ENCODE results near the genes SAFB, PSPN, KHSRP and TNFSF9.

DNA sequence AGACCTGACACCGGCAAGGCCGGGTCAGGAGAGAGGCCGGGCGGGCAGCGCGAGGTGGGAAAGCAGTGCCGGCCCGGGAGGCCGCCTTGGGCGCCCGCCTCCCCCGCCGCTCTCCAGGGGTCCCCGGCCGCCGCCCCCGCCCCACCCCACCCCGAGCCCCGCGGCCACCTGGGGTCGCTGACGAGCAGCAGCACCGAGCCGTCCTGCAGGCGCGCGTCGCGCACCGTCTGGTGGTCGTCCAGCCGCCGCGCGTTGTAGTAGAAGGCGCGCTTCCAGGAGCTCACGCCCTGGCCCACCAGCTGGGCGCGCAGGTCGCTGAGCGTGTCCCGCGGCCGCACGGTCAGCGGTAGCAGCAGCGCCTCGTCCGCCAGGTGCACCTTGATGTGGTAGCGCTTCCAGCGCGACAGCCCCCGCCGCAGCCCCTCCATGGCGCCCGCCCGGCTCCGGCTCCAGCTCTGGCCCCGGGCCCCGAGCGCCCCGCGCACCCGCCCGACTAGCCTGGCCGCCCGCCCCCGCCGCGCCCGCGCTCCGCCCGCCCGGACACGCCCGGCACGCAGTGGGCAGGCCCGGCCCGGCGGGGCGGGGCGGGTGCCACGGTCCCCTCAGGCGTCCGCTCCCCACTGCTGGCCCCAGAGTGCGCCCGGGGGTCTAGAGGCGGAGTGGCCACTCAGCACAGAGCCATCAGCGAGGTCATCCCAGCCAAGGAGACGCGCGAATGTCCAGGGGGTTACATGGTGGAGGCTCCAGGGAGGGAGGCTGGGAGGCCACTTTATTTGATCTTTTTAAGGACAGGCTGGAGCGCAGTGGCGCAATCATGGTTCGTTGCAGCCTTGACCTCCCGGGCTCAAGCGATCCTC, 54.9 kb downstream of the SAFB2 start:
- RRBS, result 2% methylated on average over 33 of the region's 99 CpGs

- RRBS, result no CpG with 5 or more reads among the region's 11 CpGs
These were observed 27.9 kb downstream of the SAFB2 start for GRCh38 chr19:5594597-5595233.

- RRBS, result under 1% methylated on average over 39 of the region's 116 CpGs
These were observed at the start of gene SAFB for GRCh38 chr19:5622487-5623424. SAFB (plus strand) TSS chr19:5623083.

GRCh38 chr19:5623662-5623875, 686 bp downstream of the SAFB start:
- RRBS, result no CpG with 5 or more reads among the region's 12 CpGs

DNA sequence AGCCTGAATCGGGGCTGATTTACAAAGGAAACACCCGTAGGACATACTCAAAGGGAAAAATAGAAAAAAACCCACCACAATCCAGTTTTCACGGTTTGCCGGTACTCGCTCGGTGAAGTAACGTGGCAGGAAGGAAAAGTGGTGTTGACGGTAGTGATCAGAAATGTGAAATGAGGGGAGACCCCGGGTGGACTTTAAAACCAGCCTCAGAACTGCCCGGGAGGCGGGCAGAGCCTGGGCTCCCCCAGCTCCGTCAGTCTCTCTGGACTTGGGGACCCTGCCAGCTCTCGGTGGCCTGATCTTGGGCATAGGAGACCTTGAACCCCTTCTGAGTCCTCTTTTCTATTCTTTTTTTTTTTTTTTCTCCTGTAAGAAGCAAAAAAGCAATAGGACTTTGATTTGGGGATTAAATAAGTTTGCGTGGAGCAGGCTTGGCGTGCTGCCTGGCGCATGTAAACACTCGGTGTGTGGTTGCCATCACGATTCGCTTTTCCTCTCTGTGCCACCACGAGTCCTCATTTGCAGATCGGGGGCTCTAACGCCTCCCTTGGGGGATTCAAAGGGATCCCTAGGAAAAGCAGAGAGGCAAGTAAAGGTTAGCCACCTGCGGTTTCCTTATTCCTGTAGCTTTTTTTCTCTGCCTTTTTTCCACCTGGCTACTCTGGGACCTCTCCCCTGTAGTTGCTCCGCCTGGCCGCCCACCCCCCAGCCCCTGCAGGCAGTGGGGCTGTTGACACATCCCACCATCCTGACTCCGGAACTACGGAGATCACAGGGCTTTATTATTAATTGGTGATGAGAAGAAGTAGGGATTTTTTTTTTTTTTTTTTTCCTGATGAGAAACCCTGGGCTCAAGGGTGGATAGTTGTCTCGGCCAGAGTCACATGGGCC, 1.2 kb downstream of the SAFB start:
- RRBS, result under 1% methylated on average over 5 of the region's 28 CpGs

DNA sequence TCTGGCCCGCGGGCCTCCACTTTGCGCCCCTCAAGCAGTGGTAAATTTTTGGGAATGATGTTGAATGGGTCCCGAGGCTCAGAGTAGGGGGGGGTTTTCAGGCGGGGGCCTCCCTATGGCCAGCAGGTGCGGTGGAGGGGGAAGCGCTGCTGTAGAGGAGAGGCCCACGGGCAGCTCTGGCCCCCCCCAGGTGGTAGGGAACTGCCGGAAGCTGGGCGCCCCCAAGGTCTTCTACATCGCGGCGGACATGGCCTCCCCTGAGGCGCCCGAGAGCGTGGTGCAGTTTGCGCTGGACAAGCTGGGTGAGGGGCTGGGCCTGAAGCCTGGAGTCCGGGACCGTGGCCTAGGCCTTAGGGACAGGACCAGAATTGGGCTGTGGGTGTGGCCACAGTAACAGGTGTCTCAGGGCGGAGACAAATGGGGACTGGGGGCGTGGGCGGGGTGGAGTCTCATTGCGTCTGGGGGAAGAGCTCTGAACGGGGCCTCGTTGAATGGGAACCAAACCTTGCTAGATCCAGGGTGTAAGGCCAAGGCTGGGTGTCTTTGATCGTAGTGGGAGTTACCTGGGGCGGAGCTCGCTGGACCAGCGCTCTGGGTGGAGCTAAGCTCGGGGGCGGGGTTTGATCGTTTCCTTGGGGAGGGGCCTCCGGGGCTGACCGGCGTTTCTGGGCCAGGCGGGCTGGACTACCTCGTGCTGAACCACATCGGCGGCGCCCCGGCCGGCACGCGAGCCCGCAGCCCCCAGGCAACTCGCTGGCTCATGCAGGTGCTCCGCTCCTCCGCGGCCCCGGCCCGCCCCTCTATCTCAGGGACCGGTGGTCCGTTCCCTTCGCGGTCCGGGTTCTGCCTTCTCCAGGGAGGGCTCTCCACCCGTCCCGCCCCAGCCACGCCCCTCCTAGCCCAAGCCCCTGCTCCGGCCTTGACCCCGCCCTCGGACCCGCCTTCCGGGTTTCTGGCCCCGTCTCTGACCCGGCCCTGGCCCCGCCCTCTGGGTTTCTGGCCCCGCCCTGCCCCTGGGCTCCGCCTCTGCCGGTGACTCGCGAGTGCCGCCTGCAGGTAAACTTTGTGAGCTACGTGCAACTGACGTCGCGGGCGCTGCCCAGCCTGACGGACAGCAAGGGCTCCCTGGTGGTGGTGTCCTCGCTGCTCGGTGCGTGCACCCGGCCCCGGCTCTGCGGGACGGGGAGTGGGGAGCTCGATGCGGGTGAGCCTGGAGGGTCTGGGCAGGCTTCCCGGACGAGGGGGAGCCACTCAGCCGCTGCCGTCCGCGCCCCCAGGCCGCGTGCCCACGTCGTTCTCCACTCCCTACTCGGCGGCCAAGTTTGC, 3.4 kb upstream of the RPL36 start:
- RRBS, result 2% methylated on average over 30 of the region's 100 CpGs

DNA sequence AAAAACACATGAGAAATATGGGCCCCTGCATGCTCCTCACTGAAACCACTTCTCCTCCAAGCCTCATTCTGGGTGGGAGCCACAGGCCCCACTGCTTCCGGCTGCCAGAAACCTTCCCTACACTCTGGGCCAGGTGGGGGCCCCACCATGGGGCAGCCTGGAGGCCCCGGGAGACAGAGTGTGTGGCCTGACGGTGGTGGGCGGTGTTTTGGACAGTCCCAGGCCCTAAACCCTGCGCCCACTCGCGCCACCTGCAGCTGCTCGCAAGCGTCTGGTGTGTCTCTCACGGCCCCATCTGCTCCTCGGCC, 5.5 kb downstream of the RPL36 start:
- RRBS, result 69% methylated on average over 2 of the region's 11 CpGs

DNA sequence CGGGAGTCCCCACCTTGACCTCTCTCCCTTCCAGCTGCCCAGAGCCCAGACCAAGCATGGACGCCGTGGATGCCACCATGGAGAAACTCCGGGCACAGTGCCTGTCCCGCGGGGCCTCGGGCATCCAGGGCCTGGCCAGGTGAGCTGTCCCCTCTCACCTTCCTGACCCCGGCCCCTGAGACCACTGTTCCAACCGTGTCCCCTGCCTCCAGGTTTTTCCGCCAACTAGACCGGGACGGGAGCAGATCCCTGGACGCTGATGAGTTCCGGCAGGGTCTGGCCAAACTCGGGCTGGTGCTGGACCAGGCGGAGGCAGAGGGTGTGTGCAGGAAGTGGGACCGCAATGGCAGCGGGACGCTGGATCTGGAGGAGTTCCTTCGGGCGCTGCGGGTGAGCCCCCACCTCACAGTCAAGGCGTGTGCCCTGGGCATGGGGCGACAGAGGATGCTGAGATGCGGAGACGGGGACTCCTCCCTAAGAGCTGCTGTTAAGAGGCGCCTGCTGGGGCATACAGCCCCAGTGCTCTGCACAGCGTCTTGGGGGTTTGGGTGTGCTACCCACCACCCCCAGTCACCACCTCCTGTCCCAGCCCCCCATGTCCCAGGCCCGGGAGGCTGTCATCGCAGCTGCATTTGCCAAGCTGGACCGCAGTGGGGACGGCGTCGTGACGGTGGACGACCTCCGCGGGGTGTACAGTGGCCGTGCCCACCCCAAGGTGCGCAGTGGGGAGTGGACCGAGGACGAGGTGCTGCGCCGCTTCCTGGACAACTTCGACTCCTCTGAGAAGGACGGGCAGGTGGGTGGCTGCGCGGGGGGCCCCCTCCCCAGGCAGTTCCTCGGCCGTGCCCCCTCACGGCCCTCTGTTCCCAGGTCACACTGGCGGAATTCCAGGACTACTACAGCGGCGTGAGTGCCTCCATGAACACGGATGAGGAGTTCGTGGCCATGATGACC, 574 bp downstream of the CAPS start:
- RRBS, result 24% methylated on average over 8 of the region's 56 CpGs

- RRBS, result no CpG with 5 or more reads among the region's 7 CpGs
These were observed 16.5 kb downstream of the RANBP3 start for GRCh38 chr19:5961481-5961834.

DNA sequence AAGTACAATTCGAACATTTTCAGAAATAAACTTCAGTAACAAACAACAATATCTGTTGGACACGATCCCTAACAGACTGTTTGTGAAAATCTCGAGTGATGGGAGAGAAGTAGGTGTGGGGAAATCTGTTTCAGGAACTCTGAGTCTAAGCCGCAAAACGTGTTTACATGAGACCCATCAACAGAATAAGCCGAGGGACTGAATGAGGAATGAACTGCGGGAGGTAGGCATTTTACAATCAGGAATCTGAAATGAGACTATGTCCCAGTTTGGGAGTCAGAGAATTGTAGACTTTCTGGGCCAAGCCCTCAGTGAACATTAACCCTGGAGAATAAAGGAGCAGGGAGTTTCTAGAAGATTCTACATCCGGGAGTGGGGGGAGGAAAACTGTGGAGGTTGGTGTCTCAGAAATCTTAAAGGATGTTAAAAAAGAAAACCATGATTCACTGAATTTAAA, 18.6 kb downstream of the RFX2 start:
- RRBS, result no CpG with 5 or more reads among the region's 8 CpGs

- RRBS, result no CpG with 5 or more reads among the region's 23 CpGs
These were observed 59.5 kb downstream of the MLLT1 start for GRCh38 chr19:6220282-6220739.

GRCh38 chr19:6232658-6233049, 47.1 kb downstream of the MLLT1 start:
- RRBS, result 25% methylated on average over 6 of the region's 10 CpGs

- RRBS, result 28% methylated on average over 6 of the region's 21 CpGs
These were observed 45.6 kb downstream of the MLLT1 start for GRCh38 chr19:6234153-6234668.

DNA sequence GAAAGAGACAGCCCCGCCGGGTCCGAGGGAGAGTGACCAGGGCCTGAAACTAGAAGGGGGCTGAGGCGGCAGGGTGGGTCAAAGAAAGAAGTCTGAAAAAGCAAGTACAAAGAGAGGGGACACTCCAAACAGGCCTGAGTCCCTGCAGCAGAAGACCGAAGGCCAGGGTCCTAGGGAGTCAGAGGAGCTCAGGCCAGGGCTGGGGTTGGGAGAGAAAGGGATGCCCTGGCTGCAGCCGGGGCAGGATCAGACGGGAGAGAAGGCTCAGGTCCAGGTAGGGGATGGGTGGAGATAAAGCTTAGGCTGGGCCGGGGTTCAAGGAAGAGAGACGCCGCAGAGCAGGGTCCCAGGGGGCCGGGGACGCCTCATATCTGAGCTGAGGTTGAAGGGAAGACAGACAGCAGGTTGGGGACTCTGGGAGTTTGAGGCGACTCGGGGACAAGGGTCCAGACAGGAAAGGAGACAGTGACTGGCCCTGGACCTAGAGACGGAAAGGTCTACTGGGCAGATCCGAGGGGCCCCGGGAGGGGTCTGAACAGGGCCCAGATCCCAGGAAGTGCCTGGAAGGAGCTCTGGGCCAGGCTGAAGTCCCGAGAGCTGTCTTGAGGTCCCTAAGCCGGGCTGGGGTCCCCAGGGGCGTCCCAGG, 836 bp downstream of the MLLT1 start:
- RRBS, result under 1% methylated on average over 10 of the region's 20 CpGs

GRCh38 chr19:6375459-6375993, at the start of gene PSPN:
PSPN (minus strand) TSS chr19:6375933.
- RRBS, result 91% methylated on average over 3 of the region's 22 CpGs

DNA sequence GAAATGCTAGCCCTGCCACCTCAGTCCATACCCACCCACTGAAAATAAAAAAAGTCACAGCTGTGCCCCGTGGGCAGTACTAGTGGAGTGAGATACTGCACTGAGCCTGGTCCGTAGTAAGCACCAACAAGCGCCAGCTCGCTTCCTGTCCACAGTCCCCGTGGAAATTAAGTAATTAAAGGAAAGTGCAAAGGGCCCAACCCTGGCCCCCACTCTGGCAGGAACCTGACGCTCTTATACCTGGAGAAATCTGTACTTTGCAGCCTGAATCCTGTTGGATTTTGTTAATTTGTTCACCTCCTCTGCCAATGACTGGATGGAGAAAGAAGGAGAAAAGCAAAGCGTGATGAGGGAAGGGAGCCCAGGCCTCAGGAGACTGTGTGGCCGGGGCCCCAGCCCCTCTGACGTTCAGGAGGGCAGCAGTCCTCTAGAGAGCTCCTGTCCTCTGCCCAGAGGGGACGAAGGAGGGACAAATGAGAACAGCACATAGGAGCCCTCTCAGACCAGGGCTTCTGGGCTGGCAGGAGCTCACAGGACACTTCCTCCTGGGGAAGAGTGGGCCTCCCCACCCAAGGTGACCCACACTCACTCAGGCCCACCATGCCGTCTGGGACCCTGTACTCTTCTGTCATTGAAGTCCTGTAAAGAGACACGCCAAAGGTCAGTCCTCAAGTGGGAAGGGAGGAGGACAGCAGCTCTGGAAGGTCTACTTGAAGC, 4.6 kb downstream of the KHSRP start:
- RRBS, result no CpG with 5 or more reads among the region's 12 CpGs

DNA sequence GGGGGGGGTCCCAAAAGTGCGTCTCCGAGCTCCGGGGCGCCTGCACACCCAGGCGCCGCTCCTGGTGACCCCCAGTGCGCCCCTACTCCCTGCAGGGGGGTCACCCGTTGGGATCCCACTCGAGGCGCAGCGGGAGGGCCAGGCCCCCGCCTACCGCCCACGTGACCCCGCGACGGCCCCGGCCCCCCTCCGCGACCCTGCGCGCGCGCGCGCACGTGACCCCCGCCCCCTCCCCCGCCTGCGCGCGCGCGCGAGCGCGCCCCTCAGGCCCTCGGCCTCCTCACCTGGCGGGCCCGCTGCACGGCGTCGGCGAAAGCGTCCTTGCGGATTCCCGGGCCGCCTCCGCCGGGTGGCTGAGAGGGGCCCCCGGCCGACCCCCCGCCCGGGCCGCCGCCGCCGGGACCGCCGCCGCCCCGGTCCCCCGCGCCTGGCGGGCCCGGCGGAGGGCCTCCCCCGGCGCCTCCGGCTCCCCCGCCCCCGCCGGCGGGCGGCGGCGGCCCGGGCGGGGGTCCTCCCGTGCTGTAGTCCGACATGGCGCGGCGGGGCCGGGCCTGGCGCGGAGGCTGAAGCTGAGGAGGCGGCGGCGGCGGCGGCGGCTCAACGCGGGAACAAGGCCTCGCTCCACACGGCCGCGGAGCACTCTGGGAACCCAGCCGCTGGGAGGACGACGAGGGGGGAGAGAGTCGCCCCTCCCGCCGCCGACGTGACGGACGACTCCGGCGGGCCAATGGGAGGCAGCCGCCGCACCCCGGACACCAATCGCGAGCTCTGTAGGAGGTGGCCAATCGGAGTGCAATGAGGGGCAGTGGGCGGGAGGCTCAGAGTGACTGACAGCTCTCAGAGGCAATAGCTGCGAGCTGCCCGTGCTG, at the start of gene KHSRP:
TSS of gene KHSRP (minus strand) at position 643 of the 869 bp plus-strand sequence.
- RRBS, result under 1% methylated on average over 11 of the region's 120 CpGs

DNA sequence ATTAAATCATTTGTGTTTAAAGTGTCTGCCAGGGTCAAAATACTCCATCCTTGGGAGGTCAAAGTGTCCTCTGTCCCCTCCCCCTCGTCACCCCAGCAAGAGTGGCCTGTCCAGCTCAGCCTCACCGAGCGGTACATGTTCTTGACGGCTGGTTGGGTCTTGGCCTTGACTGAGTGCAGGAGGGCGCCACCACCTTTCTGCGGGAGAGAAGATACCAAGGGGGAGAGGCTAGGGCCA, 6.0 kb downstream of the CRB3 start:
- RRBS, result no CpG with 5 or more reads among the region's 6 CpGs

GRCh38 chr19:6530543-6531551, at the start of gene TNFSF9:
TNFSF9 (plus strand) TSS chr19:6531026.
- RRBS, result 1% methylated on average over 23 of the region's 83 CpGs

DNA sequence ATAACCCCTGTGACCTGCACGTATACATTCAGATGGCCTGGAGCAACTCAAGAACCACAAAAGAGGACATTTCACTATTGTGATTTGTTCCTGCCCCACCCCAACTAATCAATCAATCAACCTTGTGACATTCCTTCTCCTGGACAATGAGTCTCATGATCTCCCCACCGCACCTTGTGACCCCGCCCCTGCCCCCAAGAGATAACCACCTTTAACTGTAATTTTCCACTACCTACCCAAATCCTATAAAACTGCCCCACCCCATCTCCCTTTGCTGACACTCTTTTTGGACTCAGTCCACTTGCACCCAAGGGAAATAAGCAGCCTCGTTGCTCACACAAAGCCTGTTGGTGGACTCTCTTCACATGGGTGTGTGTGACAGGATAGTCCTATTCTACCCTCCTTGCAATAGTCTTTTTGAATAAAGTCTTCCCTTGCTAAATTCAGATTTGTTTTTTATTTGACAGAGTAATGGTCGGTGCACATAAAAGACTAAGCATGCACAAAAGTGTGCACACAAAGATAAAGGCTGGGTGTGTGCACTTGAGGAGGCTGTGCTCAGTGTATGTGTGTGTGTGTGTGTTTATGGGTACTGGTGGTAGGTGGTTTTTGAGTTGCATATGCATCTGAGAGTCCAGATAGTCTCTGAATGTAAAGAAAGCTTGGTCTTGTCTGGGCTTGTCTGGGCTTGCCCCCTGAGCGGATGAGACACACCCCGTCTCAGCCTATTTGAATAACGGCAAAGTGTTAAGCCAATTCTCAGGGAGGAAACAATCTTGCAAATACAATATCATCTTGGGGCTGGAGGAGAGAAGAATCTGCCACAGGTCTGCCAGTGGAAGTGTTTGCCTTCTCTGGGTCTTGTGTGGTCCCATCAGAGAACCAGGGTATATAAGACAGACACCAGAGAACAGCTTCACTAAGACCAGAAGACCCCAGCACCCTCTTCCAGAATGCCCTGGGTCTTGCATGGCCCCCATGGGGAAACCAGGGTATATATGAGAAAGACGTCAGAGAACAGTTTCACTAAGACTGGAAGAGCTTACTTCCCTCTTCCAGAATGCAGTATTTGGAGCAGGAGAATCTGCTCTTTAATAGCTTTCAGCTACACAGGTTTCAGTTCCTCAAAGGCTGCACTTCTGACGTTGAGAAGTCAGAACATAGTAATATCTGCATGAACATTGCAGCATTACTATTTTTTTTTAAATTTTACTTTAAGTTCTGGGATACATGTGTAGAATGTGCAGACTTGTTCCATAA, 13.6 kb downstream of the CD70 start:
- RRBS, result no CpG with 5 or more reads among the region's 10 CpGs

All from epithelial cell of prostate (primary cell).